Mesenchymal stem cell of Wharton's jelly (primary cell): Measurements from ENCODE around the genes FGD6 and USP44.

- CAGE, long polyA plus RNA: no peak
Observed at GRCh38 chr12:95202691-95203527, 14.4 kb downstream of the FGD6 start.

GRCh38 chr12:95209101-95210060, 7.9 kb downstream of the FGD6 start:
- CAGE, long polyA plus RNA: no peak

DNA sequence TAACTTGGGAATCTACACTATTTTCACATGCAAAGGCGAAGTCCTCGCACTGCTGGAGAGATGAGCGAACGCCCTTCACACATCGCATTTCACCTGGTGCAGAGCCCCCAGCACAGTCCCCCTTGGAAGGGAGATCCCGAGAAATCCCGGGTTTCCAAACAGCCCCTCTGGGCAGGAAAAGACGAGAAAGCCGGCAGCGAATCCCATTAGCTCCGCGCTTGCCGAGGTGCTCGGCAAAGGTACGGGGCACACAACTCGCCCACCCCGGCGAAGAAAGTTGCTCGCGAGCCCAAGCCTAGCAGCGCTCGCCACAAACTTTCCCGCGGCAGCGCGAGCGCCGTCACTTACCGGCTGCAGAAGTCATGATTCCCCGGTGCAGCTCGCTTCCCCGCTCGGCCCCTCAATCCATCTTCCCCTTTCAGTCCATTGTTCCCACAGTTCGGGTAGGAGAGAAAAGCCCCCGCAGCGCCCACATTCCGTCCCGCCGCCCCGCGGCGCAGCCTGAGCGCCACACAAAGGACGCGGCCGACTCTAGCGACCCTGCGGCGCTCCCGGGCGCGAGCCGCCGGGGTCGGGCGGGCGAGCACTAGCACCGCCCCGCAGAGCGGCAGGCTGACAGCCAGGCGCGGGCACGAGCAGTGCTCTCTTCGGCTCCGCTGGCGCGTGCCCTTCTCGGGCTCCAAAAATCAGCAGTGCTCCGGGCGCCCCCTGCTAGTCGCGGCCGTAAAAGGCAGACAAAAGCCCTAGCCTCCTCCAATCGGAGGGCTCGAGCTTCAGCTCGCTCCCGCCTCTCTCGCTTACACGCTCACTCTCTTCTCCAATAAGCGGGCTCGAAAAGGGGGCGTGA, at the start of gene FGD6:
TSS of gene FGD6 (minus strand) at position 591 of the 847 bp plus-strand sequence.
- CAGE, long polyA plus RNA: no peak

DNA sequence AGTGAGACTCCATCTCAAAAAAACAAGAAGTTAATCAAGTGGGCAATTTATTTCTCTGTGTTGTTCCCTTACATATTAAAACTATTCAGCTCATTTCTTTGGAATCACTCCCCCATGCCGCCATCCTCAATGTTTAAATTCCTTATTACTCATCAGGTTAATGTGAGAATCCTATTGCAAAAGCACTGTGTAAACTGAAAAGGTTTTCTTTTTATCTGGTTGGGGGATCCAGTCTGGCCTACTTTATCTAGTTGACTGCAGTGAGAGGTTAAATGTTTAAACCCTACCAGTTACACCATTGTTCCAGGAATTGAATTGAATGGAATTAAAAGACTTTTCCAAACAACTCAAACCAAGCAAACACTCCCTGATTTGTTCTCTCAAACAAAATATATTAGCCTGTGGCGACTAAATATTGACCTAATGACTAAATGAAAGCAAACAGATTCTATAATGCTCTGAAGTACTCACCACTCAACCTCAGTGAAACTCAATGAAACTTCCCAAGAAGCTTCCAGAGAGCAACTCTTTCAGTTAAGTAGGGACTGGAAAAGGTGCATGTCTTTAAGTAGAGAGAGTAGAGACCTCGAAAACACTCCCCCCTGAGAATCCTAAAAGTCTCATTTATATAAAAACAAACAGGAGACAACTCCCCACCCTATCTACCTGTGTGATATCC, 100.5 kb downstream of the VEZT start:
- CAGE, long polyA plus RNA: no peak

GRCh38 chr12:95551084-95552050, at the start of gene USP44:
TSS of gene USP44 (minus strand) at chr12:95551476.
- CAGE, long polyA plus RNA: no peak

- CAGE, long polyA plus RNA: no peak
Observed at GRCh38 chr12:95658179-95659069, 107.1 kb upstream of the USP44 start.

GRCh38 chr12:95742563-95742930, 48.0 kb downstream of the NTN4 start:
- CAGE, long polyA plus RNA: no peak

GRCh38 chr12:95960284-95960773, 17.2 kb downstream of the AMDHD1 start:
- CAGE, long polyA plus RNA: no peak

DNA sequence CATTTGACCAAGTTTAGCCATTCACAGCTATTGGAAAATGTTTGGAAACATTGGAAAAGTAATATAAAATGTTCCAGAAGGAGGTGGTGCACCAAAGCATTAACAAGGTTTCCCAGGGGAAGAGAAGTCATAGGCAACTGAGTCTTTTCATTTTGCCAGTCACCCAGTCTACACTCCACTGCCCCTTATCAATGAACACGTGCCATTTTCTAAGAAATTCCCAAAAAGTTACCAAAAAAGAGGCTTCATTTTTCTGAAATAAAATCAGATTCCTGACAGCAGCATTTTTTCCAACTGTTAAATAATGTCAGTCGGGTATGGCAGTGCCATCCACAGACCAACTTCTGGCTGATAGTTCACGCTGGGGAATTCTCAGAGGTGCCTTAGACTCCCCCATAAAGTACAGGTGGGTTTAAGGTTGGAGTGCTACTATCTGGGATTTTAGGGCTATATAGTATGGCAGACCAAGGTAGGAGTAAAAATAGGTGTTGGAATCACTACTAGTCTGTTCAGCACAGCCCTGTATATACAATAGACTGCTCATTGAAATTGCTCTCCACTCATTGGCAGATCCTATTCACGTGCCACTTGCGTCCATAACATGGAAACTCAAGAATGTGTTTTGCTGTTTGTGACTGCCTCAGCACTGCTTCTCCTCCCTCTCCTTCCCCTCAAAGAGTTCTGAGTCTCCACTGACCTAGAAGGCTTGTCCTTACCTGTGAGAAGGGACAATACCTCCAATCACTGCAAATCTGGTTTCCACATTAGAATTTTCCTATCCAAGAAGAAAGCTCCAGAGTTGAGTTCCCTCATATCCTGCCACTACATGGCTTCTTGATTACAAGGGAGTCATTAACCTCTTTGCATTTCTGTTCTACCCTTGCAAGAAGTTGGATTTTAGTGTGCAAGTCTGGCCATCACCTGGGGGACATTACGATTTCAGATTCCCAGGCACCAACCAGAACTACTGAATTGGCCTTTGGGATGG, 4.5 kb downstream of the HAL start:
- CAGE, long polyA plus RNA: no peak

GRCh38 chr12:96034507-96034995, 836 bp downstream of the LTA4H start:
- CAGE, long polyA plus RNA: no peak

- CAGE, long polyA plus RNA: no peak
Observed at GRCh38 chr12:96235540-96235866, 41.3 kb downstream of the ELK3 start.

DNA sequence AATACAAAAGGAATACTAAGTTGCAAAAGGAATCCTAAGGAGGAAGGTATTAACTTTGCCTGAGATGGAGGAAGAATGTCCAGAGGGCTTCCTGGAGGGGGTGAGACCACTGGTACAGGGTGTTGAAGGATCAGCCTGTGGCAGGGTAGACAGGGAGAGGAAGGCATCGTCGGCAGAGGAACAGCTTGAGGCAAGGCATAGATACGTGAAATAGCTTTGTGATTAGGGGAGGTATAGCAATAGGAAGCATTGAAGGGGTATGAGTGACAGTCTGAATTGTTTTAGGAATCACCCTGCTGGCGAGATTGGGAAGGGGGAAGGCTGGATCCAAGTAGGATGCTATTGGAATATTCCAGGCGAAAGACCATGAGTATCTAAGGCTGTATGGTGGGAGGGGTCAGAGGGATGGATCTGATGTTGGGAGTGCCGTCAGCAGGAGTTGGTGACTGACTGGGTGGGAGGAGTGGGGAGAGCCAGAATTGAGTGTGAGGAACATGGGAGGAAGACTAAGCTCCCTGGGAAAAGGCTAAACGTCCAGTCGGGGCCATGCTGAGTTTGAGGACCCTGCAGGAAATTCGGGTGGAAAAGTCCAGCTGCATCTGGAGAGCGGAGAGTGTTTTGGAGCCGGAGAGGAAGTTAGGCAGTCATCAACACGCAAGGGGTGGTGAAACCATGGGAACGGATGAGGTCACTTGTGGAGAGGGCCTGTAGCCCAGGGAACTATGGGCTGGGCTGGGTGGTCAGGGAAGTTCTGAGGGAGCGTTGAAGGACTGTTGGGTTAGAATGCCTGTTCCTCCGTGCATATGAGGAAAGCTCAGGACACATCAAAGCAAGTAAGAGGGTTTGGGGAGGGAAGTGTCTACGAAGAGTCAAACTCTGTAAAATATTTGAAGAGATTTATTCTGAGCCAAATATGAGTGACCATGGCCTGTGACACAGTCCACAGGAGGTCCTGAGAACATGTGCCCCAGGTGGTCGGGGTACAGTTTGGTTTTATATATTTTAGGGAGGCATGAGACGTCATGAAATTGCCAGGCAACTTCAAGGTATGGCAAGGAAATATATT, 60.9 kb downstream of the ELK3 start:
- CAGE, long polyA plus RNA: no peak

DNA sequence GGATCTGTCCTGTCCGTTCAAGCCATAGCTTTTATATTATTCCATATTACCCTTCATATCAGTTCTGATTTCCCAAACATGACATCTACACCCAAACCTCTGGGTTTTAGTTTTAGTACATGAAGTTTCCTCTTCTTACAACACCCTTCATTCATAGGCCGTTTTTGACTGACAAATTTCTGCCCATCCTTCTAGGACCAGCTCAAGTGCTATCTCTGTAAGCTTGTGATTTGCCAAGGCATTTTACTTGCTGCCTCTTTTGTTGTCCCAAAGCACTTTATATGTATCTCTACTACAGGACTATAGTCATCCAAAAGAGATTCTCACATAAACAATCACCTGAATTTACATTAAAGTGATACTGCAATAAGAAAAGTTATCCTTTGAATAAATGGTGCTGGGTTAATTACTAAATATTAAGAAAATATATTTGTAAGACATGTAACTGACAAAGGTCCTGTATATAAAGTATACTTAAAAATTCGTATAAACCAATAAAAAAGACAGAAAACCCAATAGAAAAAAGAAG, 91.0 kb downstream of the CDK17 start:
- CAGE, long polyA plus RNA: no peak

GRCh38 chr12:97143037-97143336, 235.9 kb downstream of the NEDD1 start:
- CAGE, long polyA plus RNA: no peak

DNA sequence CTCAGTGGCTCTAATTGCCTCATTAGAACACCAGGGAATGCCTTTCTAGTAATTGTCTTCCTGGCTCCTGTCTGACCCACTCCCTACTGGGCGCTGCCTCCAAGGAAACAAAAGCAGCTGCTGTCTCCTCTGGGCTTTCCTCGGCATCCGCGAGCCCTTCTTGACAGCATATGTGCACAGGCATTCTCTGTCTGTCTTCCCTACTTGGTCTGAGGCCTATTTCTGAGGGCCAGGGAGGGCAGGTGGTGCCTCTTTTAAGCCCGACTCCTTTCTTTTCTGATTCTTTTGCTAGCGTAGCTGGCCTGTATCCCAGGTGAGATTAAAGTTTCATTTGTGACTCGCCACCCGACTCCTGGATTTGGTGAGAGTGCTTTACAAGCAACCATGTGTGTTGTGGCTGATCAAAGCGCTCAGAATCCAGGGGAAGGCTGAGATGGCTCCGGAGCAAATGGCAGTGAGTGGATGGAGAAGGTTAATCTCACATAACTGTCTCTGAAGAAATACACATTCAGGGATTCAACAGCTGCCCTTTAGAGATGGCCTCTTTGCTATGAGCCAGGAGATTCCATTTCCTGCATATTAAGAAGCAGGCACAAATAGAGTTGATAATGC, 369.2 kb downstream of the NEDD1 start:
- CAGE, long polyA plus RNA: no peak

GRCh38 chr12:97568472-97569016, 661.5 kb downstream of the NEDD1 start:
- CAGE, long polyA plus RNA: no peak

DNA sequence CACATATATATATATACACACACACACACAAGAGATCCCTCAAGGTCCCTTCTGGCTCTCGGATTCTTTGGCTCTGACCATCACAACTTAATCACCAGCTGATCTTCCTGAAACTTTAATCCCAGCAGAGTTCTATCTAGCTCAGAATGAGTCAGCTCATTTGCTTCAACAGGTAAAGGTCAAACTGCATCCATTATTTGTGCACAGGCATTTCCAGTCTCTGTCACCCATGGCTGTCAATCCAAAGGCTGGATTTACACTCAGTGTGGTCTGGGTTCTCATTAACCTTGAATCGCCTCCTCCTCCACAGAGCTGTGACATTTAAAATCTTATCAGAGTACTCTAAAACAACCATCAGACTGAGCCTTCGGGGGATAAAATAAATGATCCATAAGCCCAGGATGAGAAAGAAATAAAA, 113.3 kb upstream of the TMPO start:
- CAGE, long polyA plus RNA: no peak

GRCh38 chr12:98643822-98644669, 542 bp downstream of the IKBIP start:
- CAGE, long polyA plus RNA: no peak

- CAGE, long polyA plus RNA: no peak
Observed at GRCh38 chr12:98645863-98646262, 773 bp downstream of the APAF1 start.

DNA sequence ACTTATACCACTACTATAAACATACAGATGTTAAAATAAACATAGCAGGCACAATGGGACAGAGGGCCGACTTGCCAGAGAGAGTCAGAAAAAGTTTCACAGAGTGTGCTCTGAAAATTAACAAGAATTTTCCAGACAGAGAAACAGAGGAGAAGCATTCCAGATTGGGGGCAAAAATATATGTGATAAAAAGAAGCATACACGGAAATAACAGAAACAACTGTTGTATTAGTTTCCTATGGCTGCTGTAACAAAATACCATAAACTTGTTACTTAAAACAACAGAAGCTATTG, 49.0 kb upstream of the GARIN6 start:
- CAGE, long polyA plus RNA: no peak